ENCODE data around the genes MUC4, TFRC and FBXO45.

DNA sequence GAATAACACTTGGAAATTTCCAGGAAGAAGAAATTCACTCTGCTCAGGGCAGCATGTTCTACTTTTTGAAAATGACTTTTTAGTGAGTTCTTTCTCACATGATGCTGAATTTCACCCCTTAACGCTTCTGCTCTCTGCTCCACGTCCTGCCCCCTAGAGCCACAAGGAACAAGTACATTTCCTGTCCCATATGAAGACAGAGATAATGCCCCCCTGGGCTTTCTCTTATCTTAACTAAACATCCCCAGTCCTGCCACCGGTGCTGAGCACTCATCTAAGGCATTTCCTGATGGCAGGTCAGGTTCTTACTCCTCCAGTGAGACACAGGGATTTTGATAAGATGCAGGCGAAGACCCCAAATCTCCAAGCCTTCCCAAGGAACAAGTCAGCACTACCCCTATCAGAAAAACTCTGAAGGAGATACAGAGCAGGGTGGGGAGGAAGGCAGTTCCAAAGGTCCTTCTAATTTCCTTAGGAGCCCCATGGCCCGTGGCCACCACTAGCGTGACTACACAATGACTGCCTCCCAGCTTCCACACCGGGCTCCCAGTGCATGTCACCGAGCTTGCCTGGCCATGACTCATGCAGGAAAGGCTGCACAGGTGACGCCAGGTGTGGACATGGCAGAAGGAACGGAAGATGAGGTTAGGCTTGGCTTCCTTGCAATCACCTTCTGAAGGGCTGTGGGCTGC, 152.9 kb downstream of the XXYLT1 start:
- RRBS, result no CpG with 5 or more reads among the region's 10 CpGs

DNA sequence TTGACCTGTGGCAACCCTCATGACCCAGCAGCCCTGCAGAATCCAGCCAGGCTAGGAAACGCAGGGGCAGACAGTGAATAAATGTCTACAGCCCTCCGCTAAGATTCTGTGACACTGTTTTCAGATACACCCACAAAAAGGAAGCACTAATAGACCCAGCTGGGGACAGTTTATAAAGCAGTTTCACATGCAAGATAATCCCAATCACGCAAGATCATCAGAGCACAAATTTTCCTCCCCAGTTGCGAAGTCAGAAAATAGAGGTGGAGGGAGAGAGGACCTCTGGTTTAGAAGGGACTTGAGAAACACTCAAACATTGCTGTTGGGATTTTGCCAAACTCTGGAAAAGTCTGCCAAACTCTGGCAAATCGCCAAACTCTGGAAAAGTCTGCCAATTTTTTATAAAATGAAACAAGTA, 66.2 kb downstream of the XXYLT1 start:
- RRBS, result no CpG with 5 or more reads among the region's 5 CpGs

DNA sequence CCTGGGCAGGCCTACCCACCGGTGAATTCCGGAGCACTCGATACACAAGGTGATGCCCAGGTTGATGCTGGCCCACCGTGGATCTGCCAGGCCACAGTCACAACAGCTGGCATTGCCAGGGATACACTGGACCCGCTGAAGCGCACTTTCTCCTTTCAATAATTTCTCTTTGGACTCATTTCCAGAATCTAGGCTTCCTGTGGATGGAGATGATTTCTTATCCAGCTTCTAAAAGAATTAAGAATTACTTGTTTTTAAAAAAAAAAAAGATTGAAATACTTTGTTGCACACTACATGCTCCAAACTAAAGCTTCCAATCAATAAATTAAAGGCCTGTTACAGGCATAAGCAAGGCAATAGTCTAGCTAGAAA, 31.0 kb upstream of the XXYLT1 start:
- RRBS, result no CpG with 5 or more reads among the region's 6 CpGs

- RRBS, result no CpG with 5 or more reads among the region's 4 CpGs
These were observed 36.2 kb upstream of the XXYLT1 start for GRCh38 chr3:195307228-195307581.

- RRBS, result 2% methylated on average over 11 of the region's 38 CpGs
These were observed 519 bp downstream of the PPP1R2 start for GRCh38 chr3:195542565-195543046.

DNA sequence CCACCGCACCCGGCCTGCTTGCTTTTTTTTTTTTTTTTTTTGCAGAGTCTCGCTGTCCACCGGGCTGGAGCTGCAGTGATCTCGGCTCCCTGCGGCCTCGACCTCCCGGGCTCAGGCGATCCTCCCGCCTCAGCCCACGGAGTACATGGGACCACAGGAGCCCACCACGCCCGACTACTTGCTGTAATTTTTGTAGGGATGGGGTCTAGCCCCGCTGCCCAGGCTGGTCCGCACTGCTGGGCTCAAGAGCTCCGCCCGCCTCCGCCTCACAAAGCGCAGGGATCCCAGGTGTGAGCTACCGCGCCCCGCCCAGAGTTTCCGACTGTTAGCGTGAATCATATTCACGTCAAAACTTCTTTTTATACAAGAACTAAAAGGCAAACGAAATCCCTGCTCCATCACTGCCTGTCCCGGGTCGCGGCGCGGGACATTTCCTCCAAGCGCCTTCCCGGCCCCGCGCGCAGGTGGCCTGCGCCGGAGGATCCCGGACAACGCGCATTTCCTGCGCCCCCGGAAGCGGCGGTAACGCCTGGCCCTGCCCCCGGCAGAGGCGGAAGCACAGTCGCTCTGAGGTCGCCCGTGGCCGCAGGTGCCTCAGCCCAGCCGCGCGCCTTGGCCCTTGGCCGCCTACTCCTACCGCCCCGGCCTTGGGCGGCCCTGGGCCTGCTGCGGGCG, 50.9 kb upstream of the APOD start:
- RRBS, result no CpG with 5 or more reads among the region's 61 CpGs

DNA sequence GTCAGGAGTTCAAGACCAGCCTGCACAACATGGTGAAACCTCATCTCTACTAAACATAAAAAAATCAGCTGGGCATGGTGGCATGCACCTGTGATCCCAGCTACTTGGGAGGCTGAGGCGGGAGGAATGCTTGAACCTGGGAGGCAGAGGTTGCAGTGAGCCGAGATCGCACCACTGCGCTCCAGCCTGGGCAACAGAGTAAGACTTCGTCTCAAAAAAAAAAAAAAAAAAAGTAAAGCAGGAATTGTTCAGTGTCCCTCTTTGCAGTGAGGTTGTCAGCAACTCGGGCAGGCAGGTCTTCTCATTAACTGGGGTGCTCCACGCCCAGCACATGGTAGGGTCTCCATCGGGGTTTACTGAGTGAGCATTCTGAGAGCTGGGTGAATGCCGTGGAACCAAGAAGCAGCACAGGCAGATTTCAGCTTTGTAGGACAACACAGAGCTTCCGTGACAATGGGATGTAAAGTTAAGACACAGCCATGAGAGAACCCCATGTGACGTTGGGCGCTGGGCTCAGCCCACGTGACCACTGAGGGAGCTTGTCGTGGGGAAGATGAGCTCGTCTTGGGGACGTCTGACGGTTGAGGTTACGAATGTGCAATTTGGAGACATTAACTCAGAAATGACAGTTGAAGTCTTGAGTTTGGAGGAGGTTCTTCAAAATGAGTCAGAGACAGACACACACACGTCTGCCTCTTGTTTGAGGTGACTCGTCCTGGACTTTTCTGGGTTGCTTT, 51.6 kb upstream of the MUC20 start:
- RRBS, result no CpG with 5 or more reads among the region's 20 CpGs

GRCh38 chr3:195698526-195699612, 21.9 kb upstream of the MUC20 start:
- RRBS, result no CpG with 5 or more reads among the region's 8 CpGs

- RRBS, result no CpG with 5 or more reads among the region's 9 CpGs
These were observed 20.9 kb downstream of the MUC4 start for GRCh38 chr3:195790528-195791502.

DNA sequence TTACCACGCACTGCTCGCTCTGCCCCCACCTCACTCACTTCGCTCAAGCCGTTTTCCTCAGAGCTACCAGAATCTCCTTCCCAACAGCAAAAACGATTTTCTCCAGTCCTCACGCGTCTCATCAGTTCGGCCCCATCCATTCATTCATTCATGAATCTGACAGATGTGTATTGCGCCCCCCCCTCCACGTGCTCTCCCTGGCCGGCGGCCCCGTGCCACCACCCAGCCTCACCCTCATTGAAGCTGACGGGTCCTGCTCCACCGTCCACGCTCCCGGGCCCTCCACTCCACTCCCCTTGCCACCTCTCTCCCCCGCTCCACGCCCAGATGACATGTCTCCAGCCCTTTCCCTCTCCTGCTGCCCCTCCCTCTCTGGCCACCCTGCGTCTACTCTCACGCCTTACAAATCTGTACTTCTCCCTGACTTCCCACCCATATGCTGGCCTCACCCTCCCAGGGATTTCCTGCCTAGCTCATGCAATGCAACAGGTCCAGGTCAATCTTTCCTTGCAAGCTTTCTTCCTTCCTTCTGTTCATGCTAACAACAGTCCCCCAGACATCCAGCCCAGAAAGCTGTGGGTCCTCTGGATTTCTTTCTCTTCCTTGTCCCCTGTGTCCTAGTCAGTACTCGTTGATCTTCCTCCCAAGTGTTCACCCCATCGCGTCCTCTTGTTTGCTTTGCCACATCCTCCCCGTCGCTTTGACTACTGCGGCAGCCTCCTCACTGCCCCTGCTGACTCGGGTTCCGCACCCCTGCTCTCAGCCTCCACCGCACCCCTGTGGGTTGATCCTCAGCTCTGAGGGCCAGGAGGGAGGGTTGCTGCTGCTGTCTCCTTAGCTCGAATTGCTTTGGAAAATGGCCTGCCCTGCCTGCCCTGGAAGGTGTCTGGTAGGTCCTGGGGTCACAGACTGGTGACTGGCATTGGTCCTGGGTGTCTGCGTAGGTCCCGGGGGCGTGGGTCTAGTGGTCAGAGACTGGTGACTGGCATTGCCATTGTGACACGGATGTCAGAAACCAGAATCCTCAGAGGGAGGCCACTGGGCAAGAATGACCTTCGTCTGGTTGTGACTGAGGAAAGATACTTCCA, 9.7 kb downstream of the MUC4 start:
- RRBS, result 73% methylated on average over 7 of the region's 36 CpGs

DNA sequence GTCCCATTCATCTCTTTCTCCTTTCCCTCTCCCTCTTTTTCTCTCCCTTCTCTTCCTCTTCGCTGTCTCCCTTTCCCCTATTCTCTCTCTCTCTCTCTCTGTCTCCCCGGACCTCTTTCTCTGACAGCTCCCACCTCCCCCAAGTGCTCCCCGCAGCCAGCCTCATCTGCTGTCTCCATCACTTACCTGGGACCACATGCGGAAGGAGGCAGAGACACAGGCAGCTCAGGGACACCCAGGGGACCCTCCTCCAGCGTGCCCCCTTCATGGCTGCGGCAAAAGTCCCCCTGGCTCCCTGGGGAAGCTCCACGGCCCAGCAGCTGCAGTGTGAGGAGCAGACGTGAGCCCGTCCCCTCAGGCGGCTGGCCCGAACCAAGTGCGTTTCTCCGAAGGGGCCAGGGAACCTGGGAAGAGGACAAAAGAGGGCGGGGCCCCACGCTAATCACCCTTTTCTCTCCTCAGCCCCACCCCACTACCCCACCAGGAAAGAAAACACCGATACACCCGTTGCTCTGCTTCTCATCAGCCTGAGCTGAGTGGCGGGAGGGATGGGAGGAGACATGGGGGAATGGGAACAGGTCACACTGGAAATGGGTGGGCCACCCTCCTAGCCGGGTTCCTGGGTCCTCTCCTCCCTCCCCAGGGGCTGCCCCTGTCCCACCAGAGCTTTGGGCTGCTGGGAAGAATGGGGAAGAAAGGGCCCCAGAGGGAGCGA, at the start of gene MUC4:
Gene MUC4 (minus strand): TSS at position 380 of the 715 bp plus-strand sequence.
- RRBS, result no CpG with 5 or more reads among the region's 20 CpGs

DNA sequence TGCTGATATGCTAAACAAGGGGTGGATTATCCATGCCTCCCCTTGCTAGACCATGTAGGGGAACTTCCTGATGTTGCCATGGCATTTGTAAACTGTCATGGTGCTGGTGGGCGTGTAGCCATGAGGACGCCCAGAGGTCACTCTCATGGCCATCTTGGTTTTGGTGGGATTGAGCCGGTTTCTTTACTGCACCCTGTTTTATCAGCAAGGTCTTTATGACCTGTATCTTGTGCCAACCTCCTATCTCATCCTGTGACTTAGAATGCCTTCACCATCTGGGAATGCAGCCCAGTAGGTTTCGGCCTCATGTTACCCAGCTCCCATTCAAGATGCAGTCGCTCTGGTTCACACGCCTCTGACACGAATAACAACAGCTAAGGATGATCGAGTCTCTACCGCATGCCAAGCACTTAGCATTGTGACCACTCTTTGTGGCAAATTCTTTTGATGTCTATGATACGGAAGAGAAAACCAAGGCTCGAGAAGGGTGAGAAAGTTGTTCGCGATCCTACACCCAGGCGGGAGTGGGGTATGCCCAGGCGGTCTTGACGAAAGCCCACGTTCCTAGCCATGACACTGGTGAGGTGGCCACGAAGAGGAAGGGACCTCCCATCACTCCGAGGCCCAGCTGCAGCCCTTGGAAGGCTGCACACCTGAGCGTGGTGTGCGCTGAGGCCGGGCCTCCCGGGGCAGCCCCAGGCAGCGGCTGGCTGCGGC, 37.3 kb upstream of the MUC4 start:
- RRBS, result no CpG with 5 or more reads among the region's 25 CpGs

GRCh38 chr3:195896673-195897530, 11.4 kb downstream of the TNK2 start:
- RRBS, result no CpG with 5 or more reads among the region's 13 CpGs

DNA sequence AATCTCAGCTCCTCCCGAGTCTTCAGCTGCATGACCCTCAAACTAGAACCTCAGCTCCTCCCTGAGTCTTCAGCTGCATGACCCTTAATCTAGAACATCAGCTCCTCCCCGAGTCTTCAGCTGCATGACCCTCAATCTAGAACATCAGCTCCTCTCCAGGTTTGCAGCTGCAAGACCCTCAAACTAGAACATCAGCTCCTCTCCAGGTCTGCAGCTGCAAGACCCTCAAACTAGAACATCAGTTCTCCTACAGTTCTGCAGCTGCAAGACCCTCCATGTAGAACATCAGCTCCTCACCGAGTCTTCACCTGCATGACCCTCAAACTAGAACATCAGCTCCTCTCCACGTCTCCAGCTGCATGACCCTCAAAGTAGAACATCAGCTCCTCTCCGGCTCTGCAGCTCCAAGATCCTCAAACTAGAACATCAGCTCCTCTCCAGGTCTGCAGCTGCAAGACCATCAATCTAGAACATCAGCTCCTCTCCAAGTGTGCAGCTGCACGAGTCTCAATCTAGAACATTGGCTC, 34.4 kb upstream of the TNK2 start:
- RRBS, result no CpG with 5 or more reads among the region's 6 CpGs

GRCh38 chr3:196081967-196082555, at the start of gene TFRC:
TSS of gene TFRC (minus strand) at chr3:196082090.
- RRBS, result 2% methylated on average over 8 of the region's 50 CpGs

DNA sequence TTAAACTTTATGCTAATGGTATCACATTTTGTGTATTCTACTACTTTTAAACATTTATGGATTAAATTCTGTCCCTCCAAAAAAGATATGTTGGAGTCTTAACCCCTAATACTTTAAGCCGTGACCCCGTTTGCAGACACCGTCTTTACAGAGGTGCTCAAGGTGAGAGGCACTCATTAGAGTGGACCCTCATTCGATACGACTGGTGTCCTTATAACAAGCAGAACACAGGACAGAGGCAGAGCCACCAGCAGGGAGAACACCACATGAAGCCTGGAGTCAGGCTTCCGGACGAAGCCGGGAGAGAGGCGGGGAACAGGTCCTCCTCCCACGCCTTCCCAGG, 33.8 kb downstream of the ZDHHC19 start:
- RRBS, result no CpG with 5 or more reads among the region's 10 CpGs

DNA sequence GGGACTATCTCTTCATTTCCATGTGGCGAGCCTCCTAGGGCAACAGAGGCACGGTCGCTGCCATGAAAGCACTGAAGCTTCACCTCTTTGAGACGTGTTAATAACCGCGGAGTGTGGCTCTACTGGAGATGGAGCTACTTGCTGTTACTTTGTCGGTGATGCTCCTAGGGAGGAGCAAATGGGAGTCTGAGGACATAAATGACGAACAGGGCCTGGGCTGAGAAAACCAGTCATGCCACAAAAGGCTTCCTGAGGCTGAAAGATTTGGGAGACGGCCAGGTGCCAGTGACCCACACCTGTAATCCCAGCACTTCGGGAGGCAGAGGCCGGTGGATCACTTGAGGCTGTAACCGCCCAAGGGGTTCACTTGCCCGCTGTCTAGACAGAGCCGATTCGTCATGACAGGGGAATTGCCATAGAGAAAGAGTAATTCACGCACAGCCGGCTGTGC, 4.9 kb upstream of the TM4SF19 start:
- RRBS, result 73% methylated on average over 2 of the region's 17 CpGs

DNA sequence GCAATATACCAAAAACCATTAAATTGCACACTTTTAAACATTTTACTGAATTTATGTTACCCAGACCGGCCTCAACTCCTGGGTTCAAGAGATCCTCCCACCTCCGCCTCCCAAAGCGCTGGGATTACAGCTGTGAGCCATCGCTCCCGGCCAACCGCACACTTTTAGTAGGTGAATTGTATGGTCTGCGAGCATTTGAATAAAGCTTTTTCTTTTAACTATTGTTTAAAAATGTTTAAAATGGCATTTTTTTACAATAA, 1.9 kb downstream of the RNF168 start:
- RRBS, result no CpG with 5 or more reads among the region's 7 CpGs

DNA sequence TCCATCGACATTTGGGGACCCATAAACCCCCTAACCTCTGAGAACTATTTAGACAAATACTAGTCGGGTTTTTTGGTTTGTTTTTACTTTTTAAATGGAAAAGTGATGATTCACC, 1.0 kb downstream of the RNF168 start:
- RRBS, result no CpG with 5 or more reads among the region's 2 CpGs

DNA sequence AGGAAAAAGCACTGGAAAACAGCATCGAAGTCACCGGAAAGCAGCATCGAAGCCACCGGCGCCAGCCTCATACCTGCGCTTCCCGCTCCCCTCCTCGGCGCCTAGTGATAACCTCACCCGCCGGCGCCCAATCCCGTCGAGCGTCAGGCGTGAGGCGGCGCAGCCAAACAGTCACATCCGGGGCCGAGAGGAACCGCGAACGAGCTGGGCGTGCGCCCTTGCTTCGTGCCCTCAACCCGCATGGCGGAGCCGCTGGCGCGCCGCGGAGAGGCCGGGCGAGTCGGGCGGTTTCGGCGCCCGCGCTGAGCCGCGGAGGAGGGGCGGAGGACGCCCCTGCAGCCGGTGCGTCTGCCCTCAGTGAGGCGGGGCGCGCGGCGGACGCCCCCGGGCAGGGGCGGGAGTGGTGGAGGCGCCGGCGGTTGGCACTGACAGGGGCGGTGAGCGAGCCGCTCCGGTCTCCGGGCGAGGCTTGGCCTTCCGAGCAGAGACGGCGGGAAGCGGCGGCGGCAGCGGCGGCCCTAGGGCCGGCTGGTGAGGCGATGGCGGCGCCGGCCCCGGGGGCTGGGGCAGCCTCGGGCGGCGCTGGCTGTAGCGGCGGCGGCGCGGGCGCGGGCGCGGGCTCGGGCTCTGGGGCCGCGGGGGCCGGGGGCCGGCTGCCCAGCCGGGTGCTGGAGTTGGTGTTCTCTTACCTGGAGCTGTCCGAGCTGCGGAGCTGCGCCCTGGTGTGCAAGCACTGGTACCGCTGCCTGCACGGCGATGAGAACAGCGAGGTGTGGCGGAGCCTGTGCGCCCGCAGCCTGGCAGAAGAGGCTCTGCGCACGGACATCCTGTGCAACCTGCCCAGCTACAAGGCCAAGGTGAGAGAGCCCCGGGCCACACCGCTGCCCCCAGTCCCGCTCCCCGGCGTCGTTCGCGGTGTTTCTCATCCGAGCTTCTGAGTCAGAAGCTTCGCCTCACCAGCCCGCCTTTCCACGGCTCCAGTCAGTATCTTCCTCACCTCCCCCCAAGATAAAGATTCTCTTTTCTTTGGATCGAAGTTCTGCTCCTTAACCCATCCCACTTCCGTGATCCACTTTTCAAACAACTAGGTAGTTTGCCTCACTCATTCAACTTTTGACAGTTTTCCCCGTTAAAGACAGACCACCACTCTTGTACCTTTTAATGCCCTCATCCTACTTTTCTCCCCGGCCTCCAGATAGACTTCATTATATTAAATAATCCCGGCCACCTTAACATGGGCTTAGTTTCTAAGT, at the start of gene FBXO45:
Gene FBXO45 (plus strand): TSS at position 215 of the 1,253 bp plus-strand sequence.
- RRBS, result 1% methylated on average over 76 of the region's 125 CpGs

All from Ishikawa (cell line).